Anterior vena cava (tissue), 1 donor: ENCODE measurements around a stretch of chr11.

GRCh38 chr11:73324863-73325611, 17.0 kb downstream of the ARHGEF17 start:
- PRO-cap = unidirectional peak, minus-strand start at chr11:73325107

- PRO-cap = no peak
Observed at GRCh38 chr11:73348482-73348961, 27.7 kb upstream of the RELT start.

DNA sequence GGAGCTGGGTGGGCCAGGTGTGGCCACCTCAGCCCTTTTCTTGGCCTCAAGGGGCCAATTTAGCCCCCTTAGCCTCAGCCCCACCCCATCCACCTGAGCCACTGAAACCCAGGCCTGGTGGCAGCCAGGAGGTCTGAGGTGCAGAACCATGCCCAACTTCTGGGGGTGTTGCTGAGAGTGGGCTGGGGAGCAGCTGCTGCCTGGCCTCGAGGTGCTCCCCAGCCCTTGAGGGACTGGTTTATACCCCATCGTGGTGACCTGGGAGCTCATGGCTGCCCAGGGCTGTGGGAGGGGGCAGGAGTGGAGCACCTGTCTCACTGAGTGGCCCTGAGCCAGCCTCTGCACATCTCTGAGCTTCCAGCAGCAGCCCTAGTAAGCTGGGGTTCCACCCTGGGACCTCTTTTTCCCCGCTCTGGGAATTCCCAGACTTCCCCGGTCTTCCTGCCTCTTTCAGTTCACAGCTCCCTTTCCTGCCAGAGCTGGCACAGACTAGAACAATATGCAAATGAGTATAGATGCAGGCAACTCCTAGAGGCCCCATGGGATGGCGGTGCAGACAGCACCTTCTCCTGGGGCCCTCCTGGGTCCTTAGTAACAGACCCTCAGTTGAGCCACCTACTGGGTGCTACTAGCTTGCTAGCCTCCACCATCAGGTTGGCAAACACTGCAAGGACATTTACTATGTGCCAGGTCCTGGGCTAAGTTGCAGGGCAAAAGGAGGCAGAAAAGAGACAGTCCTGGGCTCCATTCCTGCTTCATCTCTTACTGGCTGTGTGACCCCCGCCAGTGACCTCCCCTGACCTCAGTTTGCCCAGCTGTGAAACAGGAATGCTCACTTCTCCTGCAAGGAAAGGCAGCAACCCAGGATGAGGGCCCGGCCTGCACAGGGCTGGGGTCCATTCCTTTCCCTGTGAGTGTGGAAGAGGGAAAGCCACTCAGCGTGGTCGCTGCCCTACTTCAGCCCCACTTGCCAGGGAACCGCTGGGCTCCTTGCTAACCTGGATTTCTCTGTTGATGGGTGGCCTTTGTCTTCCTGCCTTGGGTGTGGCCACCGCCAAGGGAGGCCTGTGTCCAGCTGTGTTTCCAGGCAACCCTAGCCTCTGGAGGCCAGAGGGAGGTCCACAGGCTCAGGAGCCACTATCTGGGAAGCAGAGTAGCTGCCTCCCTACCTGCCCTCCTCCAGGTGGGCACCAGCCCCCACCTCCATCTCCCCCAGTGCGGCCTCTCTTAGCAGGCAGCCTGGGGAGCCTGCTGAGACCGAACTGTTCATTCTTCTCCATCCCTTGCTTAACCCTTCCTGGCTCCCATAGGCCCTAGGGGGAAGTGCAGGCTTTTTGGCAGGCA, 7.2 kb downstream of the RELT start:
- PRO-cap = no peak

GRCh38 chr11:73385840-73386717, 9.9 kb downstream of the RELT start:
- PRO-cap = no peak

GRCh38 chr11:73389992-73390748, 14.0 kb downstream of the RELT start:
- PRO-cap = no peak

- PRO-cap = no peak
Observed at GRCh38 chr11:73399007-73399776, 23.0 kb downstream of the RELT start.

GRCh38 chr11:73400252-73401254, 24.4 kb downstream of the RELT start:
- PRO-cap = no peak

- PRO-cap = no peak
Observed at GRCh38 chr11:73415101-73415472, 38.9 kb downstream of the RELT start.

- PRO-cap = no peak
Observed at GRCh38 chr11:73625728-73626180, 20.6 kb upstream of the PLEKHB1 start.

- PRO-cap = no peak
Observed at GRCh38 chr11:73657010-73657364, 10.6 kb downstream of the PLEKHB1 start.

DNA sequence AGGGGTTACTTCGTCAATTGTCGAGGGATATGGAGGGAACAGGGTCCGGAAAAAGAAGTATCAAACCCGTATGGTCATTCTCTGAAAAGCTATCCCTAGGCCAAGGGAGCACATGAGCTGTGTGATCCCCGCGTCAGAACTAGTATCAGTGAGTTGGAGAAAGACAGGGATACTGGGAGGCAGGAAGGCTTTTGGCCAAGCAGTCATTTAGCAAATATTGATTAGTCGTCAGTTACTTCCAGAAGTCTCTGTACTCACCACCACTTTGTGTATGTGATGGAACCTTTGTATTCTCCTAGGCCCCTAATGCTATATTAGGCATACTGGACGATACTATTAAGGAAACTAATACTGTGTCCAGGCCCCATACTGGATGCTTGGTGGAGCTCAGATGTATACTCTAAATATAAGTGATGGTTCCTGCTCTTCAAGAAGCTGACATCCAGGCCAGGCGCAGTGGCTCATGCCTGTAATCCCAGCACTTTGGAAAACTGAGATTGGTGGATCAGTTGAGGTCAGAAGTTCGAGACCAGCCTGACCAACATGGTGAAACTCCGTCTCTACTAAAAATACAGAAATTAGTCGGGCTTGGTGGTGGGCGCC, 461 bp downstream of the PAAF1 start:
- PRO-cap = no peak

DNA sequence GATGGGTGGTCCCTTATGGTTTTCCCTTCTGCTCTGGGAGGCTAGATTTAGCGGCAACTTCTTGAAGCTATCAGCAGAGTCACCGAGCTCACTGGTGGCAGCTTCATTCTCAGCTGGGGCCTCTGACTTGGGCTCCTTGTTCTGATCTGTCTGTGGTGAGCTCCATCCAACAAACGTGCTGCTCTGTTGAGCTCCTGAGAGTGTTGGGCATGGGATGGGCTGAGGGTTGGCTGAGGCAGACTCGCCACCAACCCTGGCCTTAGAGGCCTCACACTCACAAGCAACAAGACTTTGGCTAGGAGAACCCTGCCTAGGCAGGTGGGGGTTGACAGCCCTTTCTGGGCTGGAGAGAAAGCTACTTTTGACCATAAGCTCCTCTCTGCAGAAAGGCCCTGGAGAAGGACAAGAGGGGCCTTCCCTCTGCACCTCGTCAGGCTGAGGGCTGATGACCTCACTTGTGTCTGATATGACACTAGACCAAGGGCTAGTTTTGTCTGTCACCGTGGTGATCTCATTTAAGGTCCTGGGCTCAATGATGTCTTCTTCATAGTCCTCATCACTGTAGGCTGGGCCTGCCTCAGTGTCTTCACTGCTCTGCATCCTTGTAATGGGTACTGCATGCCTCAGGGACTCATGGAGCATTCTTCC, 24.7 kb upstream of the UCP3 start:
- PRO-cap = no peak

DNA sequence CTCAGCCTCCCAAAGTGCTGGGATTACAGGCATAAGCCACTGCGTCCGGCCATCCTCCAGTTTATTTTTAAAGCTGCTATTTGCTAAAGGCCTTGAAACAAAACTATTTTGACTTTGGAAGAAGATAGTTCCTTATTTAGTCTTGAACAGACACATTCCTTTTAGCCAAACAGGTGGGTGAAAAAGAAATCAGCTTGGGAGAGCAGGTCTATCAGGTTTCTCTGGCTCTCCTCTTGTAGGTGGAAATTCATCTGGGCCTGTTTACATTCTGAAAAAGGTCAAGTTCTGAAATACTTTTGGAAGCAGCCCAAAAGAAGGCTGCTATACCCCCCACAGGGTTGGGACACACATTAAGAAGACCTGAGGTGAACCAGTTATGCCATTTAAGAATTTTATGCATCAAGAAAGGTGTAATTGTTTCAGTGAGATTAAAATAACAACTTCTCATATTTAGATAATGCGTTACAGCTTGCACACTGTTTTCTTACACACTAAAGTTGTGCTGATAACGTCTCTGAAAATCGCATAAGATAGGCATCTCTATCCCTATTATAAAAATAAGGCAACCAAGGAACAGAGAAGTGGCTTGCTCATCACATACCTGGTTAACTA, 60.3 kb upstream of the UCP3 start:
- PRO-cap = no peak

GRCh38 chr11:74141202-74141722, 29.5 kb downstream of the C2CD3 start:
- PRO-cap = no peak

DNA sequence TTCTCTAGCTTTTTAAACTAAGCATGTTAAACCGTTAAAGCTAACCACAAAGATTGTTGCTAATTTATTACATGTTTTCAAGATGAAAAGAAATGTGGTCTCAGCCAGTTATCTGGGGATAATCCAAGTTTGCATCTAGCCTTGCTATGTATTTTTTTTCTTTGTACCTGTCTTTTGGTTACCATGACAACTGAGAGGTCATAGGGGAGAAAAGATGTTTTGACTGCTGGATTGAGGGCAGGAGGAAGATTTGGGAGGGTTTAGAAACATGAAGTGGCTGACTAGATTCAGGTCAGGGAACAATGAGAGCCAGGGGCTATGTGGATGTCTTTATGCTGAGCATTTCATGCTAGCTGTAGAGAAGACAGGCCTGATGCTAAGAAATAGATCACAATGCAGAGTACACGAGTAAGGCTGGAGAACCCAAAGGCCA, 19.2 kb upstream of the PGM2L1 start:
- PRO-cap = no peak

- PRO-cap = bidirectional peak, plus-strand start at chr11:74462291, minus-strand start at chr11:74462158
Observed at GRCh38 chr11:74461821-74462651, 5.3 kb downstream of the KCNE3 start.

- PRO-cap = no peak
Observed at GRCh38 chr11:74465318-74465952, 1.9 kb downstream of the KCNE3 start.

- PRO-cap = no peak
Observed at GRCh38 chr11:74617855-74618098, 25.4 kb downstream of the POLD3 start.

DNA sequence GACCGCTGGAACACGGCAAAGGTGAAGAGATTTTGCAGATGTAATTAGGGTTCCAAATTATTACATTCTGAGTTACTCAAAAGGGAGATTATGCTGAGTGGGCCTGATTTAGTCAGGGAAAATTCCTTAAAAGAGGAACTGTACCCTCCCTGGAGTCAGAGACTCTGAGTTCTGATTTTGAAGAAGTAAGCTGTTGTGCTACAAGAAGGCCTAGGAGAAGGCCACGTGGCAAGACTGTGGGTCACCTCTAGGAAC, 45.4 kb downstream of the CHRDL2 start:
- PRO-cap = no peak

DNA sequence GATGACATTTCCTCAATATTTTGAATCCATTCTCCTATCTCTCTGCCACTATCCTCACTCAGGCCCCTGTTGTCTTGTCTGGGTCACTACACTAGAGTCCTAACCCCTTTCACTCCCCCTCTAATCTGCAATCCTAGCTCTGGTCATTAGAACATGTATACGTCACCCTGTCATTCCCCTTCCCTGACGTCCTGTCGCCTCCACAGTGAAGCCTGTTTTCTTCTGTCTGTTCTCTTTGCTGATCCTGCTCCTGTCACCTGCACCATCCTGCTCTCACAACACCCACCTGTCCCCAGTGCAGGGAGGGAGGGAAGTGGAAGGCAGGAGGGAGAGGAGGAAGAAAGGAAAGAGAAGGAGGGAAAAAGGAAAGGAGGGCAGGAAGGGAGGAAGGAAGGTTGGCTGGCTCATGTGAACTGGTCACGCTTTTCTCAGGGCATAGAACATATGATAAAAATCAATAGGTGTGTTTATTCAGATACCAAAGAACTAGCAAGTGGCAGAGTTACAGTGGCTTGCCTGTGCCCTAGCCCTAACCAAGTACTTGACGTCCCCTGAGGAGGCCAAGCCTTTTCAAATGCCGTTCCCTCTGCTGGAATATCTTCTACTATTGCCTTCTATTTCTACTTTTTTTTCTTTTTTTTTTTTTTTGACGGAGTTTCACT, 33.7 kb downstream of the CHRDL2 start:
- PRO-cap = no peak